SJCRH30 (cell line): ENCODE data around the genes AVL9 and FKBP9.

GRCh38 chr7:30602864-30603741, 8.4 kb downstream of the GARS1 start:
- RAMPAGE, long total RNA, result no peak

DNA sequence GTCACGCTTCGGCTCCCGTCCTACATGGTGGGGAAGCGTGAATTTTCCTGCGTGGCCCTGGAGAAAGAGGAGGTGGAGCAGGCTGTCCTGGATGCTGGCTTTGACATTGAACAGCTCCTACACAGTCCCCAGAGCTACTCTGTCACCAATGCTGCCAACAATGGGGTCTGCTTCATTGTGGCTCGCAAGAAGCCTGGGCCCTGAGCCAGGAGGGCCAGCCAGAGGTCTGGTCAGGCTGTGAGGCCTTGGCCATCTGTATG, 3.6 kb downstream of the INMT start:
- RAMPAGE, long total RNA, result no peak

DNA sequence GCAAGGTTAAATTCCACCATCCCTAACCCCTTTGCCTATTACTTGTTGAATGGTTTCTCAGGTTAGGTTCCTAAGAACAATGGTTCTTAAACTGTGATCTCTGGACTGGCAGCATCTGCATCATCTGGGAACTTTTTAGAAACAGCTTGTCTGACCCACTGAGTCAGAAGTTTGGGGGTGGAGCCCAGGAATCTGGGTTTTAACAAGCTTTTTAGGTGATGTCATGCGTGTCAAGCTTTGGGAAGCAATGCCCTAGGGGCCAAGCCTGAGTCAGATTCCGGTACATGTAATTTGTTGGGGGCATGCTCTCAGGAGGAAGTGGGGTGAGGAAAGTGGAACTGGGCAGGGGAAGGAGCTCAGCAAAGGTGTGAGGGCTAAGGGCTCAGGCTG, 28.3 kb downstream of the MINDY4 start:
- RAMPAGE, long total RNA, result no peak

GRCh38 chr7:30816203-30816599, 45.0 kb downstream of the MINDY4 start:
- RAMPAGE, long total RNA, result no peak

- RAMPAGE, long total RNA, result no peak
Measured at GRCh38 chr7:30921105-30921728, 9.6 kb downstream of the AQP1 start.

GRCh38 chr7:30932546-30933171, 21.0 kb downstream of the AQP1 start:
- RAMPAGE, long total RNA, result no peak

- RAMPAGE, long total RNA, result no peak
Measured at GRCh38 chr7:31987242-31987665, 83.0 kb downstream of the PDE1C start.

DNA sequence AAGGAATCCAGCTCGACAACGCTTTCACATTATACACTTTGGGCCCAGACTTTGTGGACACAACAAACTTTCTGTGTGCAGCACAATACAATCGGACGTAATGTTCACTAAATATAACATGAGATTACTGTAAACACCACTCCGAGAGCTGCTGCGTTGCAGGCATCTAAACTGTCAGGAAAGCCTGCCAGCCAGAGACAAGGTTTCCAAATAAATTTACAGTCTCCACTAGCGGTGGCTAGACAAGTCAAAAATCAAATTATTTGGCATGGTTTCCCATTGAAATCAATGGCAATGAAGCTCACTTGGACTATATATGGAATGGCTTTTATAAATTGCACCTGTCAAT, 1.4 kb downstream of the PDE1C start:
- RAMPAGE, long total RNA, result no peak

DNA sequence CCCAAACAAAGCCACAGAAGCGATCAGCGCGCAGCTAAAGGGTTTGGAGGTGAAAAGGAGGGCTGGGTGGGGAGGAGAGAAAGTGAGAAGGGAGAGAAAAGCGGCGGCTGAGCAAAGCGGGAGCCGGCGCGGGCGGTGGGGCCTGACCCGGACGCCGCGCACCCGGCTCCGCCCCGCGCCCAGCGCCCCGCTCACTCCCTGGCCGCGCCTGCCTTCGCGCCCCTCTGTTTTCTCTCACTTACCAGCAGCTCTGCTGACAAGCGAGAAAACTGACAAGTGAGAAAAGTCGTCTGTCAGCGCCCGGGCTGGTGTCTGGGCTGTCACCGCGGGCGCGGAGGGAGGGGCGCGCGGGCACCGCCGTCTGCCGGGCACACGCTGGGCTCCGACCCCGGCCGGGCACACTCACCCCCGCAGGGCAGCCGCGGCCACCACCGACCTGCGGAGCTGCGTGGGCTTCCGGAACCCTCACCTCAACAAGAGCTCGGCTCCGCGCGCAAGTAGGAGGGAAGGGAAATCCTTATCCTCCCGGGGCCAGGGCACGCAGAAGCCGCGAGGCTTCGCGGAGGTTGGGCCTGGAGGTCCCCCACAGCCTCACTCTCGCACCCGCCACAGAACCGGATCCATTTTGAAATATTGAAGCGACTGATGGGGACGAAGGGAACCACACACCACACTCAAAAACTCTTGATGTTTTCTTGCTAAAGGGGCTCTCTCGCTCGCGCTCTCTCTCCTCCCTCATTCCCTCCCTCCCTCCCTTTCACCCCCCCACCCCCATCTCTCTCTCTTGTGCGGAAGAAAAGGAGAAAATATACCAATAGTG, 740 bp upstream of the PDE1C start:
- RAMPAGE, long total RNA, result no peak

DNA sequence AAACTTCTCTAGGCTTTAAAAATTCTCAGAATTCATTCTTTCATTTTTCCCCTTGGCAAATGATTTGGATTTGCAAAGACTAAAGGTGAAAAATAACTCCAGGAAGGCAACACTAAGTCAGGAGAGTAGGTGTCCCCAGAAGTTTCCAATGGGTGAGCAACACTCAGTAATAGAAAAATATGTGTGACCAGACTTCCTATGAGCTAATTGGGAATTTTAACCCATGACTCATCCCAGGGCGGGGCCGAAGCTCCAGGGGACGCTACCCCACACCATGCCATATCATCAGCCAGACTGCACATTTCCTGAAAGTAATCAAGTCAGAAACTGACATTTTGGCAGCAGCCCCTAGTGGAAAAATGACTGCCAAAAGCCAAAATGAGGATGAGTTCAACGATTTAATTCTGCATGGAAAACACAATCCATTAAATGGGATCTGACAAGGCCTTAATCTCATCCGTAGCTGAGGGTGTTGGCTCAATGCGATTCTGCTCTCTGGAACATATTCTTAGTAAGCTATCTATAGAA, 92.9 kb upstream of the PDE1C start:
- RAMPAGE, long total RNA, result no peak

DNA sequence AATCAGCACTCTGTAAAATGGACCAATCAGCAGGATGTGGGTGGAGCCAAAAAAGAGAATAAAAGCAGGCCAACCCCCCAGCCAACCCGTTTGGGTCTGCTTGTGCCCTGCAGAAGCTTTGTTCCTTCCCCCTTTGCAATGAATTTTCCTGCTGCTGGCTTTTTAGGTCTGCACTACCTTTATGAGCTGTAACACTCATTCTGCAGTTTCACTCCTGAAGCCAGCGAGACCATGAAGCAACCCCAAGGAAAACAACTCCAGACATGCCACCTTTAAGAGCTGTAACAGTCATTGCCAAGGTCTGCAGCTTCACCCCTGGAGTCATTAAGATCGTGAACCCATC, 135.3 kb upstream of the PDE1C start:
- RAMPAGE, long total RNA, result no peak

- RAMPAGE, long total RNA, result no peak
Measured at GRCh38 chr7:32495124-32495747, at the start of gene AVL9. AVL9 (plus strand) TSS chr7:32495489.

GRCh38 chr7:32586117-32586706, 90.9 kb downstream of the AVL9 start:
- RAMPAGE, long total RNA, result no peak

DNA sequence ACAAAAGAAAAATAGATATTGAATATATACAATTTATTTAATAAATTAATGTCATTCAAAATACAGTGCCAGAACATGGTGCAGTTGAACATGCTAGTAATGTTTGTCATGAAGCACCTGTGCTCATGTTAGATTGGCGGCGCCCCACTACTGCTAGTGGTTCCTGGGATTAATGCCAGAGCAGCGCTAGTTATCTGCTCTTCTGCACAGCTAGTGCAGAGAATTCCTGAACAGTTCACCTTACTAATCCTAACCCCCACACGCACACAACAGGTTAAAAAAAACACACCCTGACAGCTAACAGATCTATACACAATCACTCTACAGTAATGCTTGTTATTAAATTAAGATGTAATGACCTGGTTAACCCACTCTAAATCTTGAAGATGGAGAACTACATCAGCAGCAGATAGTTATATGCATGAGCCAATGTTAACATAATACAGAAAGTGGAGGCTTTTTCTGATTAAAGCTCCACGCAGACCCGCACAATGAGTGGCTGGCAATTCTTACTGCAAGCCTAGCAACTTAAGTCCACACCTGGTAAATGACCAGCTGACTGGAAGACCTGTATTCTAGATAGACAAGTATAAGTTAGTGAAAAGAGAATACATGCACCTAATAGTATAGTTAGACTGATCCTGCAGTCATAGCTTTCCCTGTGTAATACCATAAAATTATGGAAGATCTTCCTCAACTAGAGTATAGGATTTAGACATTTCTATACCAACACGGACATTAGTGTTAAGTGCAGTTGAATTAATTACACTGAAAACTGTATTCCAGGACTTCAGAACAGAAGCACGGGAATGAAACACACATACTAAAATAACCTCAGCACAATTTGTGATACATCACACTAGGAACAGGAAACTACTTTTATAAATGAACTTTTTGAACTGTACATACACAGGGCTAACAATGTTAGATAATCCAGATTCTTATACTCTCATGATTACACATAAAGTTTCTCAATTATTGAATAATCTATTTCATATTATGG, 23.1 kb downstream of the KBTBD2 start:
- RAMPAGE, long total RNA, result no peak

- RAMPAGE, long total RNA, result no peak
Measured at GRCh38 chr7:32879378-32880363, 11.9 kb downstream of the KBTBD2 start.

DNA sequence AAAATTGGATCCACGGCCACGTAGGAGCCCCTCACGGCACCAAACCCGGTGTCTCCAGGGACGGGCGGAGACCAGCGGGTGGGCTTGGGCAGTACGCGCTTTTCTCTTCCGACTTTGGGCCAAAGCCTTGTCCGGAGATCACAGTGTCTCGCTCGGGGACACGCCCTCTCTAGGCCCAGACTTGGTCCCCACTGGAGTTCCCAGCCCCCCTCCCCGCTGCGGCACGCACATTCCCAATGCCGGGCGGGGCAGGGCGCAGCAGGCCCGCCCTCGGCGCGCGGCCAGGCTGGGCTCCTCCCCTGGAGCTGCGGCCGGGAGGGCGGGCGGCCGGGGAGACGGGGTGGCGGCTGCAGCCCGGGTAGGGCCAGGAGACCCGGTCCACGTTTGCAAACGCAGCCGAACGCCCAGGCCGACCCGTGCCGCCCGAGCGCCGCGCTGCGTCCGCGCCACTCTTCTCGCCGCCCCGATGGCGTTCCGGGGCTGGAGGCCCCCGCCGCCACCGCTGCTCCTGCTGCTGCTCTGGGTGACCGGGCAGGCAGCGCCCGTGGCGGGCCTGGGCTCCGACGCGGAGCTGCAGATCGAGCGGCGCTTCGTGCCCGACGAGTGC, at the start of gene FKBP9:
FKBP9 (plus strand) TSS at position 333 of the 607 bp plus-strand sequence.
- RAMPAGE, long total RNA, result no peak

DNA sequence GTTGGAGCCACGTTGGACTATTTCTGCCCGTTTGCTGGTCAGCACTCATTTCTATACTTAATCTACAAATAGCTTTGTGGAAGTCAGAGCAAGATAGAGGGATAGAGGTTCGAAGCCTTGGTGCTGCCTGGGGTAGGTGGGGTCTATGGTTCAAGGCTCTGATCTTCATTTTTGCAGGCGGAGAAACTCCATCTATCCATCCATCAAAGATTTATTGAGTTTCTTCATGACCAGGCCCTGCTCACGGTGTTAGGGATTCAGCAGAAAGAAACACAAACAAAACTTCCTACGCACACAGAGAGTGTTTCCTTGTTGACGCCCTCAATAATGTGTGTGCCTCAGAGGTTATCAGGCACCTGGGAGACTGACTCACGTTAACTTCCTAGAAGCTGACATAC, 35.3 kb downstream of the FKBP9 start:
- RAMPAGE, long total RNA, result no peak

GRCh38 chr7:33108200-33108465, 1.1 kb downstream of the RP9 start:
- RAMPAGE, long total RNA, result no peak

DNA sequence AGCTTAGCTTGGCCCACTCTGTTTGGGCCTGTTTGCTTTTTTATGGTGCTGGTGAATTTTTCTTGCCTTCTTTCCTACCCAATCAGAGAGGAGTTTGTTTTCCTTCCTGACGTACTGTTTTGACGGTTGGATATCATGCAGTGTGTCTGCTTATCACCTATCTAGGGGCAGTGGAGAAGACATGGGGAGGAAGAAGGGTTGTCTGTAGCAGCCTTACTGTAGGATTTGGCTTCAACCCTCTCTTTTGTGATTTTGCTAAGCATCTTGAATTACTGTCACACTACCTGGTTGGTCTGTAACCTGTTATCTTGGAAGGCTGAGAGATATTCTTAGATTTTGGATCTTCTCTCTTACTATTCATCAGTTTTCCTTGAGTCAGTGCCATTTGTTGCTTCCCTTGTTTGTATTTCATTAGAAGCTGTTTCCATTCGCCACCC, 64.2 kb downstream of the BBS9 start:
- RAMPAGE, long total RNA, result no peak

DNA sequence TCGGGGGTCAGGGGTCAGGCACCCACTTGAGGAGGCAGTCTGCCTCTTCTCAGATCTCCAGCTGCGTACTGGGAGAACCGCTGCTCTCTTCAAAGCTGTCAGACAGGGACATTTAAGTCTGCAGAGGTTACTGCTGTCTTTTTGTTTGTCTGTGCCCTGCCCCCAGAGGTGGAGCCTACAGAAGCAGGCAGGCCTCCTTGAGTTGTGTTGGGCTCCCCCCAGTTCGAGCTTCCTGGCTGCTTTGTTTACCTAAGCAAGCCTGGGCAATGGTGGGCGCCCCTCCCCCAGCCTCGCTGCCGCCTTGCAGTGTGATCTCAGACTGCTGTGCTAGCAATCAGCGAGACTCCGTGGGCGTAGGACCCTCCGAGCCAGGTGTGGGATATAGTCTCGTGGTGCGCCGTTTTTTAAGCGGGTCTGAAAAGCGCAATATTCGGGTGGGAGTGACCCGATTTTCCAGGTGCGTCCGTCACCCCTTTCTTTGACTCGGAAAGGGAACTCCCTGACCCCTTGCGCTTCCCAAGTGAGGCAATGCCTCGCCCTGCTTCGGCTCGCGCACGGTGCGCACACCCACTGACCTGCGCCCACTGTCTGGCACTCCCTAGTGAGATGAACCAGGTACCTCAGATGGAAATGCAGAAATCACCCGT, 378.2 kb upstream of the BMPER start:
- RAMPAGE, long total RNA, result no peak